Astrocyte (in vitro differentiated cells and primary cell): ENCODE measurements around the genes OTUD7A, ARHGAP11A and GJD2.

- PRO-cap: no peak
- RRBS, 2 experiments: no CpG with 5 or more reads among the region's 15 CpGs
These were observed 76.0 kb downstream of the KLF13 start for GRCh38 chr15:31402485-31403141.

DNA sequence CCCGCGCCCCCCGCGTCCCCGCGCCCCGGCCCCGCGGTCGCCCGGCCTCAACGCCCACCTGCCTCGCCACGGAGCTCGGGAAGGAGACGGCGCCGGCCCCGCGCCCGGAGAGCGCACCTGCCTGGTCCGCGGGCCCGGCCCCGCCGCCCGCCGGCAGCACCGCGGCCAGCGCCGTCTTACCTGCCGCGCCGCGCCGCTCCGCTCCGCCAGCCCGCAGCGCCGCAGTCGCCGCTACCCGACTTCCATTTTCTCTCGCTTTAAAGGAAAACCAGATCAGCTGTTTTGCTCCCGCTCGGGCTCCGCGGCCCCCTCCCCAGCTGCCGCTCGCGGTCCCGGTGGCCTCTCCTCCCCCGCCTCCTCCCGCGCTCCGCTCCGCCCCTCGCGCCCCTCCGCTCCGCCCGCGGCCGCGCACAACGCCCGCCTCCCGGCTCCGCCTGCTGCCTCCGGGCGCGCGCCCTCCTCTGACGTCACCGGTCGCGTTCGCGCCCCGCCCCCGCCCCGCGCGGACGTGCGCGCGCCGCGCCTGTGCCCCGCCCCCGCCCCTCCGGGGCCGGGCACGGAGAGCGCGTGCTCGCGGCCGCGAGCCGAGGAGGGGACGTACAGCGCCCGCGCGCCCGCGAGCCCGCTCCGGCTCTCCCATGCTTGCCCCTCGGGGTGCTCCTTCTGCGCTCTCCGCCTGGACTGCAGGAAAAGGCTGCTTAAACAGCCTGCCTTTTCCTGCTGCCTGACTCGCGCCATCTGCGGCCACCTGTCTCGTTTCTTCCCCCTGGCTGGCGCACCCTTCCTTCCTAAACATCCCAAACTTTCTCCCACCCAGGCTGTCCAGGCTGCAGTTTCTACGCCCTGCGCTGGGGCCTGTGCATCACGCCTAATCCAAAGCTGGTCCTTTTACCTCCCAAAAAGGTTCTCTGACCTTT, at the start of gene OTUD7A:
Gene OTUD7A (minus strand): TSS at position 347 of the 917 bp plus-strand sequence.
- PRO-cap: unidirectional peak, plus-strand start at position 96 of the sequence
- RRBS, 2 experiments: 1 to 2% methylated on average over 52 of the region's 125 CpGs

GRCh38 chr15:32029390-32029688, 976 bp upstream of the CHRNA7 start:
- PRO-cap: no peak
- RRBS, 2 experiments: no CpG with 5 or more reads among the region's 14 CpGs

- PRO-cap: no peak
- RRBS, 2 experiments: 2 to 4% methylated on average over 6 of the region's 21 CpGs
These were observed 486 bp upstream of the CHRNA7 start for GRCh38 chr15:32029859-32030198.

DNA sequence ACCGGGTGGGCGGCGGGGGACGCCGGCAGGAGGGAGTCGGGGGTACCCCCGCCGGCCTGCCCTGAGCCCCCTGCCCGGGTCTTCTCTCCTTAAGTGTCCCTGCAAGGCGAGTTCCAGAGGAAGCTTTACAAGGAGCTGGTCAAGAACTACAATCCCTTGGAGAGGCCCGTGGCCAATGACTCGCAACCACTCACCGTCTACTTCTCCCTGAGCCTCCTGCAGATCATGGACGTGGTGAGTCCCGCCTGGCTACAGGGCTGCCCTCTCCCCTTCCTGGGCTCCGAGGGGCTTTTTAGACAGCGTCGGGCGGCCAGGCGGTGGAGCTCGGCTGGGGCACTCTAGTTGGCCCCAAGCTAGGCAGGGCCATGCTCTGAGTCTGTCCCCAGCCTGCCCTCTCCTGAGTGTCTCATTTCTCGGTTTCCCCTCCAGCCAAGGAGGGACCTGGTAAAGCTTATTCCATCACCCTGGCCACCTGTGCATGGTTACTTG, 533 bp downstream of the CHRNA7 start:
- PRO-cap: no peak
- RRBS, 2 experiments: 1 to 8% methylated on average over 1 of the region's 22 CpGs

GRCh38 chr15:32614735-32615968, at the start of gene ARHGAP11A:
Gene ARHGAP11A, plus strand, starts transcription at chr15:32615504.
- PRO-cap: bidirectional peak, plus-strand start at chr15:32615187, minus-strand start at chr15:32615182; bidirectional peak, plus-strand start at chr15:32615695, minus-strand start at chr15:32615386
- RRBS, 2 experiments: no CpG with 5 or more reads among the region's 60 CpGs

DNA sequence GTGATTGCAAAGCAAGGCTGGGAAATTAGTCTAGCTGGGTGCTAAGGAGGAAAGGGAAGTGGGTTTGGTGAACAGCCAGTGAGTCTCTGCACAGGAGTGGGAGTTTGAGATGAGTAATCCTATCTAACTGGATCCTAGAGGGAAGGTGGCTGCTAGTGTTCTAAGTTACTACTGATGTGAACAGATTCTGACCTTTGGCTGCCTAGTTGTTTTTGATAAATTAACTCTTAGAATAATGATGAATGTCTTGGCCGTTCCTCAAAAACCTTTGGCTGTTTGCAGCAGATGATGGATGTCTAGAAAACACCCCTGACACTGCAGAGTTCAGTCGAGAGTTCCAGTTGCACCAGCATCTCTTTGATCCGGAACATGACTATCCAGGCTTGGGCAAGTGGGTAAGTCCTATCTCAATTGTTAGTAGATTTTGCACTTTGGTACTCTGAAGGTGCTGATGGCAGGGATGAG, 33.5 kb upstream of the GREM1 start:
- PRO-cap: no peak
- RRBS, 2 experiments: no CpG with 5 or more reads among the region's 3 CpGs

- PRO-cap: no peak
- RRBS, 2 experiments: no CpG with 5 or more reads among the region's 4 CpGs
These were observed 116.4 kb downstream of the GREM1 start for GRCh38 chr15:32833963-32834896.

GRCh38 chr15:33068569-33069068, 125.9 kb downstream of the FMN1 start:
- PRO-cap: no peak
- RRBS, 2 experiments: no CpG with 5 or more reads among the region's 6 CpGs

GRCh38 chr15:33150693-33151721, 43.5 kb downstream of the FMN1 start:
- PRO-cap: no peak
- RRBS, 2 experiments: no CpG with 5 or more reads among the region's 3 CpGs

DNA sequence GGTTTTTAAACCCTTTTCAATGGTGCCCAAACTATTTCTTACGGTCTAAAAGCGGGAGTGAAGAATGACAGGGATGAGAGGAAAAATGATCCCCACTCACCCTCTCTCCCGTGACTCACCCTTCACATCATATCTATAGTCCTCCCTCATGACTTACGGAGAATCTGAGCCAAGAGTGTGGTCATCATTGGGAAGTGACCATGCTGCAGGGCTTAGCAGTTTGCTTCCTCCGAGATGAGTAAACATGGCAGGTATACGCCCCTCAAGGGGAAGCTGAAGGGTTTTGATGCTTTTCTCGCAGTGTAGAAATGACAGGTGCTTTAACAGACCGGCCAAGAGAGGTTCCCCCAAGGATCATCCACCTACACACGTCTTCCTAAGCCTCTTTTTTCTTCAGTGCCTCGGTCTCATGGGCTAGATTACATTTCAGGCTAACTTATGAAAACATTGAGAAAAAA, 274.1 kb downstream of the RYR3 start:
- PRO-cap: no peak
- RRBS, 2 experiments: no CpG with 5 or more reads among the region's 10 CpGs

DNA sequence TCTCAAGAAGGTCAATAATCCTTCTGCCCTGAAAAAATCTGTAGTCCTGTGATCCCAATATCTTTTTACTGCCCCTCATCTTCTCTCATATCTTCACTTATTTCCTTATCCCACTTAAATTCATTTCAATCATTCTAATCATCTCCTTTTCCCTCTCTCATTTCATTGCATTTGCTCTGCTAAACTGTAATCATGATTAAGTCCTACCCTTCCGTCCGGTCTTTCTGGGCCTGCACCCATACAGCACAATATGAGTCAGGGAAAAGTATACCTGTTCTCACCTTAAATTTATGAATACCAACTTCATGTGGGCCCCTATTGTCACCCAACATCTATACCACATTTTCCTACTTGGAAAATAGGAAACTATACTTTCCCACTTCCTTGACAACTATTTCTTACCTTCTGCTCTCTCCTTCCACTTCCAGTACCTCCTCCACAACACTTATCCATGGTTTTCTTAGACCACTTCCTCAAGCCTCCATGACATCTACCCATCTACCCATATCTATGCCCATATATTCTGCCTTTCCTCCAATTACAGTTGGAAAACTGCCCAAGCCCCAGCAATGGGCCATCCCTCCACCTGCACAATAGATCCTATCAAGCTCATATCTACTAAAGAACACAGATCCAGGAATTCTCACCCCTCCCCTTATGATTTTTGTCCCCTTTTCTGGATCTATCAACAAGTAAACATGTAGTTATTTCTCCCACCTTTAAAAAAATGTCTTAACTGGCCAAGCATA, 29.5 kb downstream of the CHRM5 start:
- PRO-cap: no peak
- RRBS, 2 experiments: no CpG with 5 or more reads among the region's 2 CpGs

- PRO-cap: no peak
- RRBS, 2 experiments: no CpG with 5 or more reads among the region's 7 CpGs
These were observed 605 bp upstream of the AVEN start for GRCh38 chr15:34039492-34040125.

DNA sequence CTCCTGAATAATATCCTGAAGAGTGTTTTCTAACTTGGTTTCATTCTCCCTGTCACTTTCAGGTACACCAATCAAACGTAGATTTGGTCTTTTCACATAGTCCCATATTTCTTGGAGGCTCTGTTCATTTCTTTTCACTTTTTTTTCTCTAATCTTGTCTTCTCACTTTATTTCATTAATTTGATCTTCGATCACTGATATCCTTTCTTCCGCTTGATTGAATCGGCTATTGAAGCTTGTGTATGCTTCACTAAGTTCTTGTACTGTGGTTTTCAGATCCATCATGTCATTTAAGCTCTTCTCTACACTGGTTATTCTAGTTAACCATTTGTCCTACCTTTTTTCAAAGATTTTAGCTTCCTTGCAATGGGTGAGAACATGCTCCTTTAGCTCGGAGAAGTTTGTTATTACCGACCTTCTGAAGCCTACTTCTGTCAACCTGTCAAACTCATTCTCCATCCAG, 46.0 kb downstream of the SLC12A6 start:
- PRO-cap: no peak
- RRBS, 2 experiments: no CpG with 5 or more reads among the region's 6 CpGs

DNA sequence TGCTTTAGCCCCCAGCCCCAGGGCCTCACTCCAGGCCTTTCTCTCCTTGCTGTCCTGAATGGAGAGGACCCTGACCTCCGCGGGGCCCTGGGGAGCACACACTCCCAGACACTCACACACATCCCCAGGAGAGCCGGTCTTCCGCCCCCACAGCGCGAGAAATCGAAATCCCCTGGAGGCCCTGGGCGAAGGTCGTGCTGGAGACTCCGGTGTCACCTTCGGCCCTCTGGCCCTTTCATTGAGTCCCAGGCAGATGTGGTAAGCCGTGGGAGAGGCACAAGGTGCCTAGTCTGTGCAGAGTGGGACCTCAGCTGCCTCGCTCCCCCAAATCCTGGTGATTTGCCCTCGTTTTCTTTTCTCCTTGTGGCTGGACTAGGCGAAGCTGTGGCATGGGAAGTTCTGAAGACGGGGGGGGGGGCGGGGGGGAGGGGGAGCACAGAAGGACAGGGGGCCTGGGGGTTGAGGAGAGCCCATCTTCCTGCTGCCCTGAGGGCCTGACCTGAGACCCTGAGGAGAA, 949 bp upstream of the GOLGA8B start:
- PRO-cap: no peak
- RRBS, 2 experiments: 60 to 65% methylated on average over 8 of the region's 17 CpGs

GRCh38 chr15:34647776-34648635, 64.6 kb upstream of the GOLGA8B start:
- PRO-cap: no peak
- RRBS, 2 experiments: no CpG with 5 or more reads among the region's 5 CpGs

GRCh38 chr15:34754910-34755218, at the start of gene GJD2:
Gene GJD2, minus strand, starts transcription at chr15:34754998.
- PRO-cap: no peak
- RRBS, 2 experiments: 1 to 2% methylated on average over 9 to 10 of the region's 44 CpGs

- PRO-cap: no peak
- RRBS, 2 experiments: no CpG with 5 or more reads among the region's 4 CpGs
These were observed 1.5 kb downstream of the ACTC1 start for GRCh38 chr15:34793632-34794502.

DNA sequence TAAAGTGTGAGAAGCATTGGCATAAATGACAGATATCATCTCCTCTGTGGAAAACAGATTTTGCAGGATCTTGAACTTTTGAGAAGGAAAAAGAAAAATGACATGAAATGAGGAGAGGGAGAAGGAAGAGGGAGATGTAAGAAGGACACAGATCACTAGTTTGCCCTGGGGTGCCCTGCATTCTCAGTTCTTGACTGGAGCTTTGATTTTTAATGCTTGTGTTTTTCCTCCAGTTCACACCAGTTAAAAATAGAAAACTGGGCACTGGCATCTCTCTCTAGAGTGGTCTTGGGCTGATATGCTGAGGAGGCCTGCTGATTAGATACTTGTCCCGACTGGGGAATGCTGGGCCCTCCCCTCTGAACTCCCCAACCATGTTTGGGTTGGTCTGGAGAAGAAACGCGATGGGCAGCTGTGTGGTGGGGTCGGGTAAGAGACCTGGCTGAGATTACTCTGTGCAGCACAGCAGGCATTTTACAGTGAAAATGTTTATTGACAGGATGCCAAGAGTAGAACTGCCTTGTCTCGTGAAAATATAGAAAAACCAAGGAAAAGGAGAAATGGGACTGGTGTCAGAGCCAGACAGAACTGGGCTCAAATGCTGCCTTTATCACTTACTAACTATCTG, 1.5 kb upstream of the ACTC1 start:
- PRO-cap: no peak
- RRBS, 2 experiments: no CpG with 5 or more reads among the region's 5 CpGs

GRCh38 chr15:34810537-34811080, 15.3 kb upstream of the ACTC1 start:
- PRO-cap: no peak
- RRBS, 2 experiments: no CpG with 5 or more reads among the region's 3 CpGs